Esophagus muscularis mucosa (tissue), 4 donors: ENCODE results near the gene C6orf58.

DNA sequence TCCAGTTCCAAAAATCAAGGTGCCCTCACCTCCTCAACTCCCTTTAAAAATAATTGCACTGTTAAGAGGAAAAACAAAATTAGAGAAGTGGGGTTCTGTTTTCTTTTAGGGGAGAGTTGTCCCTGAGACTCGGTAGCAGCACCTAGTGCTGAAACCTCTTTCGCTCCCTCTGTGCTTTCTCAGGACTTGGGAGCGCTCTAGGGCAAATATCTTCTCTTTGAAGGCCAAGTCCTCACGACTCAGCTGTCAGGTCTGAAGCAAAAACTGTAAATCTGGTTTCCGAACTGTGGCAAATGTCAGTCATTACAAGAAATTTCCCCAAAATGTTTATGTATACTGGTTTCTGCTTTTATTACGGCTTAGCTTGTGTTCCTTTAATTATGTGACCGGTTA lies 1.3 kb downstream of the SMPDL3A start:
- PRO-cap = unidirectional peak, minus-strand start at position 173 of the sequence
- RAMPAGE, long total RNA, 4 experiments = no peak in any of the 4 experiments

- PRO-cap = unidirectional peak, minus-strand start at chr6:124964077; unidirectional peak, minus-strand start at chr6:124964166
- RAMPAGE, long total RNA, 4 experiments = no peak in any of the 4 experiments
These were observed 1.8 kb downstream of the RNF217 start for GRCh38 chr6:124963895-124964621.

- PRO-cap = no peak
- RAMPAGE, long total RNA, 4 experiments = no peak in any of the 4 experiments
These were observed 18.9 kb downstream of the RNF217 start for GRCh38 chr6:124980919-124981748.

GRCh38 chr6:125044907-125045581 lies 82.8 kb downstream of the RNF217 start:
- PRO-cap = no peak
- RAMPAGE, long total RNA, 4 experiments = no peak in any of the 4 experiments

- PRO-cap = no peak
- RAMPAGE, long total RNA, 4 experiments = no peak in any of the 4 experiments
These were observed 109.7 kb upstream of the HEY2 start for GRCh38 chr6:125639624-125640160.

DNA sequence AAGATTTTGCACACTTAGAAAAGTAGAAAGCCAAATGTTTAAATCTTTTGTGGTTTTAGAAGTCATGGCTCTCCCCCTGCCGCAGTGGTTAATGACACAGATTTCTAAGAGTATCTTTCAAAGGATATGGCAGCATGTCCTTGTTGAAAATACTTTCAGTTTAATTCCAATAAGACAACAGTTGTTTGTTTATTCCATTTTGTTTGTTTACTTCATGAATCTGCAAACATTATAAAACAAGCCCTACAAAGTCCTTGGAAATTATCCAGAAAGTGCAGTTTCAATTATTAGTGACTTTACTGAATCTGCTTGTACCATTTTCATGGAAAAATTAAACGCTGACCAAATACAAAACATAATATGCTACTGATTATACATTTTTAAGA lies 3.3 kb downstream of the HEY2 start:
- PRO-cap = no peak
- RAMPAGE, long total RNA, 4 experiments = no peak in any of the 4 experiments

- PRO-cap = no peak
- RAMPAGE, long total RNA, 4 experiments = no peak in any of the 4 experiments
These were observed 45.9 kb upstream of the HINT3 start for GRCh38 chr6:125910494-125911149.

GRCh38 chr6:125915066-125915581 lies 41.4 kb upstream of the HINT3 start:
- PRO-cap = no peak
- RAMPAGE, long total RNA, 4 experiments = no peak in any of the 4 experiments

- PRO-cap = no peak
- RAMPAGE, long total RNA, 4 experiments = no peak in any of the 4 experiments
These were observed 64.8 kb downstream of the TRMT11 start for GRCh38 chr6:126050985-126051740.

DNA sequence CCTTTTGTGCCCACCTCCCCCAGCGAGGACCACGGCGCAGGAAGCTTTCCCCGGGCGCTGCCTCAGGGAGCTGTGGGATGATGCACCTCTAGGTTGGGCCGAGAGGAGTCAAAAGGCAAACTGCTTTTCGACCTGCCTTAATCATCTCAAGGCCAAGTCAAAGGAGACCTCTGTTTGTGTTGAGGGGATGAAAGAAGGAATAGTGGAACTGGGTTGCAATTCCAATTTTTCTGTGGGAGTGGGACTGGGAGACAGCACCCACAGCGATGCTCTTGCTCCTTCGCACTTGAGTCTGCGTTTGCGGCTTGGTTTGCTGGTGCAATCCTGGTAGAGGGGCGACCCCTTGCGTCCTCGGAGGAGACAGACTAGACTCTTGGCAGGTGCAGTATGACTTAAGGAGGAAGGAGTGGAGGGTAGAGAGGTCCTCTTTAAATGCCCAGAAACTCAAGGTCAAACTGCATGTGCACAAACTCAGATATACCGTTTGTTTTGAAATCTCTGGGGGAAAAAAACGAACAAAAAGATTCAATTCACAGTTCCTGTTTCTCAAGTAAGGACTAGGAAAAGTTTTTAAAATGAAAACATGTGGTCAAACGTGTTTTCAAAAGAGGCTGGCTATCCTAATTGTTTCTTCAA lies 2.9 kb downstream of the RSPO3 start:
- PRO-cap = unidirectional peak, minus-strand start at position 74 of the sequence; unidirectional peak, minus-strand start at position 294 of the sequence
- RAMPAGE, long total RNA, 4 experiments = no peak in any of the 4 experiments

DNA sequence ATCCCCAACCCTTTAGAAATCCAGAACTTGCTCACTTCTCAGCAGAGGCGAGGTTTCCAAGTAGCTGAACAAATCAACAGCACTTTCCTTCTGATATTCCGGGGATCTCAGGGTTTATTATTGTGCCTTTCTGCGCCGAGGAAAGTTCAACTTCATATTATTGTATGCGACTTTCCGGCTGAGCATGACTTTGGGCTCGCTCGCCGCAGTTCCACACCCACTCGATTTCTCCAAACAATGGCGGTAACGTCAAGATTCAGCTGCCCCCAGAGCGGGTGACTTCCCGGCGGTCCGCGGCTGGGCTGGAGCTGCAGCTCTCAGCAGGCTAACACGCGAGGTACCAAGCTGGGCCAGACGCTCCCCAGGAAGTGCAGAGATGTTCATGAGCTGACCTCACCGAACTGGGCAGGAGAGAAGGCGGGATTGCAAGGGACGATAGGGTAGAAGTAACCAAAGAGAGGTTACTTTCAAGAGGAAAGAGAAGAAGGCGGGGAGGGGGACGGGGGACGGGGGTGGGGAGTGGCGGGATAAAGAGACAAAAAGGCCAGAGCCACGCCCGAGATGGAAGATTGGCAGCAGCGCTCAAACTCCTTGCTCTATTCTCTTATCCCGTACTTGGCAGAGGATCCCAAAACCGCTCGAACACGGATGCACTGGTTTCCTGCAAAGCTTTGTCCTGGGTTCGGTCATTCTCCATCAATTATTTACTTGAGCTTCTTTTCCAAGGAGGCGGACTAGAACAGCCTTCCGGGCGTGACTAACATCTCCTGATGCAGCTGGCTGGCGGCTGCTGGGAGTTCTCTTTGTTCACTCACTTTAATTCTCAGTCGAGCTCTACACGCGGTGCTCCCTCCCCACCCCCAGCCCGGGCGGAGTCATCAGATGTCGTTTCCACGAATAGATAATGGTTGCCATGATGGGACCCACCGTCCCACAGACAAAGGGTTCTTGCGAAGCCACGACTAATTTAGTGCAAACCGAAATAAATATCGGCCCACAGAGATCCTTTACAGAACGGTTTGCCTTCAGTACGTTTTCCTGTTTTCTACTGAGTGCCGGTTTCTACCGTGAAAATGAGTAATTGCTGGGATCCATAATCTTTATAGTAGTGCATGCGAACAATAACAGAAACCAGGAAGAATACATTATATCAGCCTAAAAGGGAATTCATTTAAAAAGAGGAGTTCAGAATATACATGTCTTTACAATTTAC lies 58.0 kb upstream of the C6orf58 start:
- PRO-cap = no peak
- RAMPAGE, long total RNA, 4 experiments = no peak in any of the 4 experiments

DNA sequence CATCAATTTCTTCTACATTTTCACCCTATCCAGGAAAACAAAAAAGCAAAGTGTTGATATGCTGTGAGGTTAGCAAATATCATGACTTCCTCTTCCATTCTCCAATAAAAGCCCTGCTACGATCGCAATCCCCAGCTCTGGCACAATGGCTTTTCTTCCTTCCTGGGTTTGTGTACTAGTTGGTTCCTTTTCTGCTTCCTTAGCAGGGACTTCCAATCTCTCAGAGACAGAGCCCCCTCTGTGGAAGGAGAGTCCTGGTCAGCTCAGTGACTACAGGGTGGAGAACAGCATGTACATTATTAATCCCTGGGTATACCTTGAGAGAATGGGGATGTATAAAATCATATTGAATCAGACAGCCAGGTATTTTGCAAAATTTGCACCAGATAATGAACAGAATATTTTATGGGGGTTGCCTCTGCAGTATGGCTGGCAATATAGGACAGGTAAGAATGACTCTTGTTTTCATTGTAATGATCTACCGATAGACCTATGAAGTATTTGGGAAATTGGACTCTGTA lies at the start of gene C6orf58:
Gene C6orf58, plus strand, starts transcription at position 134 of the 521 bp plus-strand sequence.
- PRO-cap = no peak
- RAMPAGE, long total RNA, 4 experiments = no peak in any of the 4 experiments

DNA sequence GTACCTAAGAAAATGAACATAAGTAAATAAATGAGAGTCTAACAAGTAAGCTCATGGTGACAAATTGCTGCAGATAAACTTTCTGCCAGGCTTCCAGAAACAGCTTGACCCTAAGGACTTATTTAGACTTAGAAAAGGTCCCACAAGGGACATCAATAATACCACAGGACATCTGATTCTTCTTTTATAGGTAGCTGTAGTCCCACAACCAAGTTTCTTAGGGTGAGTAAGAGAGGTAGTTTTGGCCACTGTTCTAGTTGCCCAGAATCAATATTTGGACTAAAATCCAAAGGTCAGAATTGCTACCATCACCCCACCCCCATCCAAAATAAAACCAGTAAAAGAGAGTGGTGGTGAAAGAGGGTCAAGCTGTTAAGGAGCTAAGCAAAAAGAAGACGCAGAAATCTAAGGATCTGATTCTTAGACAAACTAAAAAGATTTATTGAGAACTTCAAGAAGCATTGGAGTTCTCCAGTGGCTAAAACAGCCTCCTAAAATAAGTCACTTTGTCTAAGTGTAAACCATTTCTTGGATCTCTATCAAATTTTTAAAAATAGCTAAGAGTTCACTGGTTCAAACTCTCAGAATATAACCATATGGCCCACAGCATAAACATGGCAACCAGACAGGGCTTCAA lies 180.6 kb downstream of the PTPRK start:
- PRO-cap = no peak
- RAMPAGE, long total RNA, 4 experiments = no peak in any of the 4 experiments

- PRO-cap = no peak
- RAMPAGE, long total RNA, 4 experiments = no peak in any of the 4 experiments
These were observed 149.1 kb downstream of the PTPRK start for GRCh38 chr6:128371200-128371783.

DNA sequence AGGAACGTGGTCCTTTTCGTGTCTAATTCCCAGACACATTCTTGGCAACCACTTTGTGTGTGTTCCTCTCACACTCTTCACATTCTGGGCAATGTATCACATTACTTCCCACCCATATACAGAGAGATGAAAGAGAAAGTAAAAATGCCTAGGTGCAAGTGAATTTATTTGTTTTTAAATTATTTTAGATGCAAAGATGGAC lies 102.7 kb downstream of the PTPRK start:
- PRO-cap = no peak
- RAMPAGE, long total RNA, 4 experiments = no peak in any of the 4 experiments

DNA sequence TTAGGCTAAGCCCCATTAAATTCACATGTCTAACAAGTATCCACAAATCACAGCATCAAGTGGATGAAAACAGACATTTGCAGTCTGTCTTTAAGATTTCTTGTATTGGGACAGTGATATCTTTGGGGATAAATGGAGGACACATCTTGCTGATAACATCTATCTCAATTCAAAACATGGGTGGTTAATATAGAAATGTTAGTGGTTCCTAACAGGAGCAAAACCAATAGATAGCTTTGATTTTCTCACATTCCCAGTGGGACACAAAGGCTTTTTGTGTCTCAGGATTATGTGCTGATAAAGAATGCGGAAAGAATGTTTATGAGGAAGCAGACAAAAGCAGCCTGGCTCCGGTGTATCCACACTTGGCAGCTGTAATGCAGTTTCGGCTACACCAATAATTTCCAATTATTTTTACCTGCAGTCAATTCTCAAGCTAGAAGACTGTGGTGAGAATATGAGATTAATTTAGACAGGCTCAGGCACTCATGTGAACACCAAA lies 29.2 kb downstream of the PTPRK start:
- PRO-cap = no peak
- RAMPAGE, long total RNA, 4 experiments = no peak in any of the 4 experiments

GRCh38 chr6:128505459-128505678 lies 15.0 kb downstream of the PTPRK start:
- PRO-cap = no peak
- RAMPAGE, long total RNA, 4 experiments = no peak in any of the 4 experiments

- PRO-cap = no peak
- RAMPAGE, long total RNA, 4 experiments = no peak in any of the 4 experiments
These were observed 2.0 kb downstream of the PTPRK start for GRCh38 chr6:128518299-128518971.

- PRO-cap = unidirectional peak, plus-strand start at chr6:128519234; bidirectional peak, plus-strand start at chr6:128519303, minus-strand start at chr6:128519286
- RAMPAGE, long total RNA, 4 experiments = no peak in any of the 4 experiments
These were observed 1.4 kb downstream of the PTPRK start for GRCh38 chr6:128518972-128519523.

DNA sequence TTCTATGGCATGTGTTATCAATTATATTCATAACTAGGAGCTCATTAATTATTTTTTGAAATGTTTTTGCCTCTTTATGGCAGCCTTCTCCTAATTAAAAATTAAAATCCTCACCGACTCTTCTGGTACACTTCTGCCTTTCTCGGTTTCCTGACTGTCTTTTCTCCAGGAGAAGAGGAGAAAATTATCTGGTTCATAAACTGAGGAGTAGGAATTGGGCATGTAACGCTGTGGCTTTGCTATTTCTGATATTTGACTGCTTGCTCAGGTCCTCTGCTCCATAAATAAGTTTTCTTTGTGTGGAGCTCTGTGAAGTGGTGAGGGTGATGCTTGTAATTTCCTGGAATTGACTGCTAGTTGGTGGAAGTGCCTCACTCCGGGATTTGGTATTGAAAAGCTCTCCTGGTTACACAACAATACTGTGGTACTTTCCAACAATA lies 25.2 kb upstream of the LAMA2 start:
- PRO-cap = no peak
- RAMPAGE, long total RNA, 4 experiments = no peak in any of the 4 experiments